Camera-type eye (tissue), 1 donor: ENCODE measurements around the genes ALG9 and NCAM1.

DNA sequence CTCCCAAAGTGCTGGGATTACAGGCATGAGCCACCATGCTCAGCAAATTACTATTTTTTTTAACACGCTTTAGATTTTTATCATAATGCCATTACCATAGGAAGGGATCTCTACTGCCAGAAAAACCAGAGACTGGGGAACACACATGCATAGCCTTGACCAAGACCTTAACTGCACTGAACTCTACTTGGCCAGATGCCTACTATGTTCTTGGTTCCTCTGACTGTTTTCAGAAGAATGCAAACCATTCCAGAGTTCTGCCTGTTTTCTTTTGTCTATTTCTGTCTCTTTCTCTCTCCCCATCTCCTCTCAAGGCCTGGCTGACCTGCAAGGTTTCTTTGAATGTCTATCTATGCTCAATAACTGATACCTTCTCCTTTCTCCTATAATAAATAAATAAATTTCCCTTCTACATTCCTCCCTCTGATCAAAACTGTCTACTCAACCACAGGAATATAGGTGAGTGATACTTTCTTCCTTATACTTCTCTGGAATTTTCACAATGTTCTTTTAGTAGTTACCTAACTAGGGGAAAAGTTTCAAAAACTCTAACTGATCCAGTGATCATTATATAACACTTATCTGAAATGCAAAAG, 20.8 kb downstream of the PPP2R1B start:
- RAMPAGE, long total RNA: no peak

DNA sequence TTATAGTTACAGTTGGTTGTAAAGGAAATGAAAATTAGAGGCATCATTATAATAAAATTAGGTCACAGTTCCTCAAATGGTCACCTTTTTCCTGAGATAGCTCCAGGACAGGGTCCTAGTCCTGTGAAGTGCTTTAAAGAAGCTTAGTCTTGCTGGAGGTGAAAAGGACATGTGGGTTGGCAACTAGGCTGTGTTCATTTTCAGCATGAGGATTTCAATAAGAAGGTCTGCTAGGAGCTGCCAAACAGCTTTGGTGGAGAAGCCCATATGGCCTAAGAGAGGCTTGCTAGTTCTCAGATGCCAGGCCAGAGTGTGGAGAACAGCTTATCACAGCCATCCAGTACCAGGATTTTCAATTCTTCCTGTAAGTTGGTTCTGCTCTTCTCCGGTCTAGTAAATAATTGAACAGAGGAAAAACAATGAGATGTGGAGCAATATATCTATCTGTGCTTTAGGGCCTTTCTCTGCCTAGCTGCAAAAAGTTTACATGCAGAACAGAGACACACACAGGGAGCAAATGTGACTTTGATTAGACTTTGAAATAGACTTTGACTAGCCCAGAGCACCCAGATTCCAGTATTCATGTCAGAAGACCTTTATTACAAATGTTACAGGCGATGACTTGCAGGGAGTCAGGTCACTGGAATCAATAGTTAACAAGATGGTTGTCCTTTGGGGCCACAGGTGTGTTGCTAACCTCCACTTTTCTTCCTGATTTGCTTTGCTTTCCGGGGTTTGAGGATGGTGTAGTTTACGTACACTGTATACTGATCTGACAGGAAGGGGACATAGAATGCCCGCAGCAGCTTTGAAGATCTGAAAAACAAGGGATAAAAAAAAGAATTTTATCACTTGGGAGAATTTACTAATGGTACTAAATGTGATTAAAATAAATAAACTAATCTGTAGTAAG, 19.8 kb upstream of the PPP2R1B start:
- RAMPAGE, long total RNA: no peak

GRCh38 chr11:111795608-111796022, 29.4 kb upstream of the PPP2R1B start:
- RAMPAGE, long total RNA: no peak

DNA sequence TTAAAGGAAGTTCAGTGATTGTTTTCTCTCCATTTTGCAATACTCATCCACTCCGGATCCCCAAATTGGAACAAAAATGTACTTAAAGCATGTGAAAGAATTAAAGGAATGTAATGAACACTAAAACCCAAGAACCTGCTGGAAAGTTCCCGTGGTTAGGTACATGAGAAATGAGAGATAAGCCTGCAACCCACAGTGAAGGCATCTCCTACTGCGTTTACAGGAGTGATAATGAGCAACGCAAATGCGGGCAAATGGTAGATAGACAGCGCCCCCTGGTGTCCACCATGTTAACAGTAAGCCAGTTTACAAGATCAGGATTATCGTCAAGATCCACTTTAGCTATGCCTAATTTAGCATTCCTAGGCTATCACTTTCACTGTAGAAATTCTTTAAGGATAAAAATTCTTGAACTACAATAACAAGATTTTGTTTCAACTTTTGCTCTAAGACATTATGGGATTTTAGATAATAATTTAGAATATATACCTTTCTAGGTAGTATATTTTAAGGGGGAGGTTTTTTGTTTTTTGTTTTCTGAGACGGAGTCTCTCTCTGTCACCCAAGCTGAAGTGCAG, 29.9 kb downstream of the ALG9 start:
- RAMPAGE, long total RNA: no peak

GRCh38 chr11:111870721-111871960, at the start of gene ALG9:
ALG9 (minus strand) TSS chr11:111871581.
- RAMPAGE, long total RNA: start-site peak on the minus strand at chr11:111871256-111871331, 23 reads; start-site peak on the minus strand at chr11:111871526-111871560, 64 reads

GRCh38 chr11:111908170-111908968, 3.2 kb downstream of the CRYAB start:
- RAMPAGE, long total RNA: no peak

DNA sequence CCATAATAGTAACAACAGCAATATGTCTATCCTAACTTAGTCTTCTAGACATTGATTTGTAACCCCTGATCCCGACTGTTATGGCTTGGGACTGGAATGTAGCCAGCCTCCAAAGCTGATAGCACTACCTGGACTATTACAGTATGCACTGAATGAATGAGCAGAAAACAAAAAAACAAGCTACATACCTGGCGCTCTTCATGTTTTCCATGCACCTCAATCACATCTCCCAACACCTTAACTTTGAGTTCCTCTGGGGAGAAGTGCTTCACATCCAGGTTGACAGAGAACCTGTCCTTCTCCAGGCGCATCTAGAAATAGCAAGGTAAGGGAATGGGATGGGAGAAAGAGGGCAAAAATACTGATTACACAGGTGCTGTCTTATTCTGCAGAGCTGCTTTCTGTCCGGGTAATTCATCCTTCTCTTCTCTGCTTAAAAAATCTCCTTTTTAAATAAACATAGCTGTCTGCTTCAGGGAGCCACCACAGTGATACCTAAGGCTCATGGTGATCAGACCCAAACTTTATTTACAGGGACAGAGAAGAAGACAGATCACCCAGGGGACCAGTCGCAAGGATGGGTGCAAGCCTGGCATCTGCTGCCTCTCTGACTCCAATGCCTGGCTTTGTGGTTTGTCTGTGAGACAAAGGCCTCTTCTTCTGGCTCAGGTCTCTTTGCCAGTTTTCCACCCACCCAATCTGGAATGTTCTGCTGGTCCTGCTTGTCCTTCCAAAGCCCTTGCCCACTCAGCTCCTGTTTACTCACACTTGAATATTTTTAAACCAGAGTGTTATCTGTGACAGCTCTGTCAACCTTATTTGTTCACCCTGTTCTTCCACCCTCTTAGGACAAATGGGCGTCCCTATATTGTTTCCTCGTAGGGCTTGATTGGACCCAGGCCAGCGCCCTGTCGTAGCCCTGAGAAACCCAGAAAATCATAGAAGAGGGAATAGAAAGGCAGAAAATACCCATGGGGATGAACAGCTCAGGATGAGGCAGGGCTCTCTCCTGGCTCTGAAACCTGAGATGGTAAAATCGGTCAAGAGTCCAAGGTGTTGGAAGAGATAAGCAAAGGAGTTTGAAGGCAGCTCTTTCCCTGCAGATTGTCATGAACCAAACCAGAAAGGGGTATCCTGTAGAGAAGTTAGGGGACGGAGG, 1.1 kb downstream of the CRYAB start:
- RAMPAGE, long total RNA: no peak

GRCh38 chr11:111913379-111913909, 910 bp downstream of the HSPB2 start:
- RAMPAGE, long total RNA: start-site peak on the plus strand at chr11:111913533-111913778, 9 reads

GRCh38 chr11:111927408-111927748, 8.7 kb downstream of the C11orf52 start:
- RAMPAGE, long total RNA: no peak

- RAMPAGE, long total RNA: no peak
These were observed 5.7 kb downstream of the DIXDC1 start for GRCh38 chr11:111942841-111943305.

GRCh38 chr11:112016130-112016897, 8.9 kb upstream of the DLAT start:
- RAMPAGE, long total RNA: no peak

DNA sequence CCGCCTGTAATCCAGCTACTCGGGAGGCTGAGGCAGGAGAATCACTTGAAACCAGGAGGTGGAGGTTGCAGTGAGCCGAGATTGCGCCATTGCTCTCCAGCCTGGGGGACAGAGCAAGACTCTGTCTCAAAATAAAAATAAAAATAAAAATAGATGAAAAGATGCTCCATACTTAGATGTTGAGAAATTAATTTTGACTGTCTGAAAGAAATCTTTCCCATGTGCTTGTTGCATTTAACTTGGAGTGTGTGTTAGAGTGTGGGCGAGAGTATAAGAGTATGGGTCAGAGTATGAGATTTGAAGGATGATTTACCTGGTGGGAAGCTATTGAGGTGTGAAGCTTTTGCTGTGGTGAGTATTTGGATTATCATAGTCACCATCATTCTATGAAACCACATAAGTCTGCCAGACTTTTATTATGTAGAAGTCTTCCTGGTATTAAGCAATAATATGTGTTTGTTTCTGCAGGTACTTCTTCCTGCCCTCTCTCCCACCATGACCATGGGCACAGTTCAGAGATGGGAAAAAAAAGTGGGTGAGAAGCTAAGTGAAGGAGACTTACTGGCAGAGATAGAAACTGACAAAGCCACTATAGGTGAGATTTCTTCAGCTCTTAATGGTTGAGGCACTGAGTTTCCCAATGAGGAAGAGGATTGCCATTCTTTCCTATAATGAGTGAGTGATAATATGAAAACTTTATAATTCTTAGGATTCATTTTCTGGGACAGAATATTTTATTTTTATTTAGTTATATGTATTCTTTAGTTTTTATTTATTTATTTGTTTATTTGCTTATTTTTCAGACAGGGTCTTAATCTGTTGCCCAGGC, 7.9 kb downstream of the DLAT start:
- RAMPAGE, long total RNA: no peak

- RAMPAGE, long total RNA: no peak
These were observed 13.3 kb downstream of the IL18 start for GRCh38 chr11:112150339-112151327.

DNA sequence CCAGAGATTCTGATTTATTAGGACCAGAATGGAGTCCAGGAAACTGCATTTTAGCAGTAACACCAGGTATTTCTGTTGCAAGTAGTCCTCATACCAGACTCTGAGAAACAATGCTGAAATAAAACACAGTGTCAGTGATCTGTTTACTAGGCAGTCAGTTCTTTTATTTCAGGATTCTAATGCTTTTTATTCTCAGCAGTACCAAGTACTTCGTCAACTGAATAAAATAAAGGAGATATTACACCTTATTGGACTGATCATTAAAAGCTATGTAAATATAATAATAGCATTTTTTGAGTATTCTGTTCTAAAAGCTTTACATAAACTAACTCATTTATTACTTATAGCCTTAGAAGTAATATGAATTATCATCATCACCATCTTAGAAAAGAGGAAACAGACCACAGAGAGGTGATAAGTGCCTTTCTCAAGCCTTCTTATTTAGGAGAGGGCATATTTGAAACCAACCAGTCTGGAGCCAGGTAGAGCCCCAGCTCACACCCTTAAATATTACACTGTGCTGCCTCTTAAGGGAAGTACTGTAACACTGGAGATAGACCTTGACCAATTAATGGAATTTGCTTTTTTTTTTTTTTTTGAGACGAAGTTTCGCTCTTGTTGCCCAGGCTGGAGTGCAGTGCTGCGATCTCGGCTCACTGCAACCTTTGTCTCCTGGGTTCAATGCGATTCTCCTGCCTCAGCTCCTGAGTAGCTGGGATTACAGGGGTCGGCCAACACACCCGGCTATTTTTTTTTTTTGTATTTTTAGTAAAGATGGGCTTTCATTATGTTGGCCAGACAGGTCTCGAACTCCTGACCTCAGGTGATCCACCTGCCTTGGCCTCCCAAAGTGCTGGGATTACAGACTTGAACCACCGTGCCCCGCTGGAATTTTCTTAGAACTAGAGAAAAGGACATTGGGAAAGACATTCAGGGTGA, 2.3 kb downstream of the BCO2 start:
- RAMPAGE, long total RNA: no peak

DNA sequence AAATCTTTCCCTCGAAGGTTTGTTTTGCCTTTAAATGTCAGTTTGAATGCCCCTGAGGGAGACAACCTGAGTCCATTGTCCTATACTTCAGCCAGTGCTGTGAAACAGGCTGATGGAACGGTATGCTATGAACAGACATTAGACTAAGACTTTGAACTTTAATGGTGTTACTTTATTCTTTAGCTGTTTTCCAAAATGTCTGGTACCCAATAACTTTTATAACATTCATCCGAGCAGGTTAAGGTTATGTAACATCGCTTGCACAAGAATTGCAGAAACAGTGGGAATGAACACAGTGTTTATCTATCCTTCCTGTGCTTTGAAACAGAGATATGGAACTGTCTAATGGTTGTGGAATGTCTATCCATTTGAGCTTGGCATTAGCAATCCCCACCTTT, 12.5 kb upstream of the PTS start:
- RAMPAGE, long total RNA: no peak

- RAMPAGE, long total RNA: no peak
These were observed 293.7 kb upstream of the PLET1 start for GRCh38 chr11:112554368-112554668.

- RAMPAGE, long total RNA: no peak
These were observed 164.2 kb upstream of the NCAM1 start for GRCh38 chr11:112797082-112797444.

DNA sequence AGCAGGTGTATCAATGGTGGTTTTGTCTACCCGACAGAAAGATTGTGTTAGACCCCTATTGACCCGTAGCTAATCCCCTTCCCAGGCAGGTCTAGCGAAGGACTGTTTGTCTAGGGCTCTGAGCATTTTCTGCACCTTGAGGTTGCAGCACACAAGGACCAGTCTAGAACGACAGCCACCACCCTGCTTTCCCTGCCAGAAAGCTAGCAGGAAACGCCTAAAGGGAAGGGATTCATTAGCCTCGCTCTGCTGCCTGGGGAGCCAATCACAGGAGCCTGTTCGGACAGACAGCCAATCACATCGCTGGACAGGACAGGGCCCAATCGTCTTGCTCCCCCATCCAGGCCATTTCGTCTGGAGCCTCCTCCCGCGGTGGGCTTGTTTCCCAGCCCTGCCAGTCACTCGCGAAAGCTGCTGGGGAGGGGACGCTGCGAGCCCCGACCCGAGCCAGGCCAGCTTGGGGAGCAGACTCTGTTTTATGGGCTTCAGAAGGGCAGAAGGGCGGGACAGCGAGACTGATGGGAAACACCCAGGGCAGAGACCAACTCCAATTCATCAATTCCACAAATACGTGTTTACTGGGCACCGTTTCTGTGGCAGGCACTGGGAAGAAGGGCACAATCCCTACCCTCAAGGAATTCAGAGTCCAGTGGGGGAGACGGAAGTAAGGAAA, 79.8 kb upstream of the NCAM1 start:
- RAMPAGE, long total RNA: no peak

GRCh38 chr11:112960974-112962132, at the start of gene NCAM1:
NCAM1 (plus strand) TSS chr11:112961420.
- RAMPAGE, long total RNA: start-site peak on the plus strand at chr11:112961385-112961555, 1,602 reads

- RAMPAGE, long total RNA: no peak
These were observed 124.1 kb upstream of the TTC12 start for GRCh38 chr11:113190206-113190787.